Placental pericyte (primary cell): ENCODE measurements around the genes CDH12 and CDH9.

- CAGE, long polyA plus RNA = no peak
These were observed 11.6 kb downstream of the RETREG1 start for GRCh38 chr5:16605069-16605628.

GRCh38 chr5:16681348-16681700, 64.5 kb upstream of the RETREG1 start:
- CAGE, long polyA plus RNA = no peak

DNA sequence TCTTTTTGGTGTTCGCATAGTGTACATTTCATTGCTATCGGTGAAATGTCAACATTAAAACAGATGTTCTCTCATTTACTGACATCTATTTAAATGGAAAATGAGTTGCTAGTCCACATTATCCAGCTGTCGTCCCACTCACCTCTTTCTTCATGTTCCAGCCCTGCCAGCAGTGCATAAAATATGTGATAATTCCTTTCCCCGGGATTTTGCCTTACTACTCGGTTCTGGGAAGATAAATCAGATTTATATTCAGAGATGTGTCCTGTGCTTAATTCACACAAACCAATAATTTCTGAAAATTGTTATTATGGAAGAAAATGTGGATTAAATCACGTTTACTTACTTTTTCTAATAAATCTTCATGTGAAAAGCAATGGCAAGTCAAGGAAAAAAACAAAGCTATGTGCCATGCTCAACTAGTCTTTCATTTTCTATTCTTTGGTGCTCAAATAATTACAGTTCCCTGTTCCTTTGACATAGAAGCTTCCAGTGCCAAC, 155.7 kb downstream of the MYO10 start:
- CAGE, long polyA plus RNA = no peak

- CAGE, long polyA plus RNA = no peak
These were observed 126.3 kb downstream of the MYO10 start for GRCh38 chr5:16809643-16810344.

GRCh38 chr5:17037905-17038426, 101.9 kb upstream of the MYO10 start:
- CAGE, long polyA plus RNA = no peak

- CAGE, long polyA plus RNA = no peak
These were observed 51.8 kb downstream of the BASP1 start for GRCh38 chr5:17269117-17269681.

DNA sequence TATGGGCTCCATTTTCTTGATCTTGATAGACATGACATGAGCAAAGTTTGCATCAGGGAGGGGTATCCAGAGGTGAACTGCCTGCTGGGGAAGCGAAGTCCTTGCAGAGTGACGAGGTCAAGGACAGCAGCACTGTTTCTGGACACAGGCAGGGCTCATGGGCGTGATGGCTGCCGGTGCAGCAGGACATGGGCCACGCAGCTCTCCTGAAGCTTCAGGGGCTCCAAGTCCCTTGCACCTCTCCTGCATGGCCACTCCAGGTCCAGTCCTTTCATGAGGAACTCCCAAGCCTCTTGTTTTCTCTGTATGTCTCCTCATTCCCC, 123.9 kb downstream of the H3Y2 start:
- CAGE, long polyA plus RNA = no peak

DNA sequence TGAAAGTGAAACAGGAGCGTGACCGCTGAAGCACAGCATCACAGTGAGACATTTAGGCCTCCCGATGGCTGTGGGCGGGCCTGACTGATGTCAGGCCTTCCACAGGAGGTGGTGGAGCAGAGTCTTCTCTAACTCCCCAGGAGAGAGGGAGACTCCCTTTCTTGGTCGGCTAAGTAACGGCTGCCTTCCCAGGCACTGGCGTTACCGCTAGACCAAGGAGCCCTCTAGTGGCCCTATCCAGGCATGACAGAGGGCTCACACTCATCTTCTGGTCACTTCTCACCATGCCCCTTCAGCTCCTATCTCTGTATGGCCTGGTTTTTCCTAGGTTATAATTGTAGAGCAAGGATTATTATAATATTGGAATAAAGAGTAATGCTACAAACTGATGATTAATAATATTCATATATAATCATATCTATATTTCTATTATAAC, 1042.9 kb upstream of the H3Y1 start:
- CAGE, long polyA plus RNA = no peak

DNA sequence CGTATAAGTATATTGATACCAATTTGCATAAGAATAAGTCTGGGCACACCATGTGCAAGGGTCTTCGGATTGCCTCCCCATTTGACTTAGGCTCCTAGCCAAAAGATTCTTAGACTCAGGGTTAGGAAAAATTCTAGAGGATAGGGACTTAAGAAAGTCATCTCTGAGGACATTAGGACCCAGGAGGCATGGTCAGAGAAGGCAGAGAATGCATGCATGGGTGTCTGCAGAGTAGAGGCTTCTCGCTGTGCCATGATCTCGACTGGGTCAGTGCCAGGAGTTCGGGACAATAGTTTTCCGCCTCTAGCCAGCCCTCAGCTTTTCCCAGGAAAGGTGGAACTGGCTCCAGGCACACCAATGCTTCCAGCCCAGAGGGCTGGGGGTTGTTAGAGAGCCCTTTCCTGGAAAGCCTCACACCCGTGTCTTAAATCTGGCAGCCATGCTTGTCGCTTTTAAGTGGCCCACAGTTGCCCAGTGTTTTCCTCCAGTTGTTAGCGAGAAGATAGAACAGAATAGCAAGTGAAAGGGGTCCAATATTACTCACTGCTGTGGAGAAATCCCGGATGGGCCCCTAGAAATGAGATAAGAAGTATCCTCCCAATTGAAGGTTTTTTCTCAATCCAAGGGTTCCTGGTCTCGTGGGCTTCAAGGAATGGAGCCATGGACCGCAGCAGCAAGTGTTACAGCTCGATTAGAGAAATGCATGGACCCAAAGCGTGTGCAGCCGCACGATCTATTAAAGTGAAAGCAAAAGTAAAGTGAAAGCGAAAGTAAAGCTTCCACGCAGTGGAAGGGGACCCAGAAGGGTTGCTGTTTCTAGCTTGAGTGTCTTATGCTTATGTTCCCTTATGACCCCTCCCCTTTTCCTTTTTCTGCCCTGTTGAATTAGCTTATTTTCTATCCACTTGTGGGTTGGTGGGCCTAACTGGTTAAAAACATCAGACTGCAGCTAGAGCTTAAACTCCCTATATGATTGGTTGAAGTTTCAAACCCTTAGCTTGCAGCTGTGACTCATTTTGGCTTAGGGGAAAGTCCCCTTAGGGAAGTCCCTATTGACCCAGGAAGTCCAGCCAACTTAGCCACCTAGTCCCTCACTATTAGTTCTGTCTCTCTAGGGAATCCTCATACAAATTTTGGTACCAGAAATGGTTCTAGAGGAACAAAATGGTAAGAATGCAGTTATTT, 1090.2 kb upstream of the H3Y1 start:
- CAGE, long polyA plus RNA = no peak

DNA sequence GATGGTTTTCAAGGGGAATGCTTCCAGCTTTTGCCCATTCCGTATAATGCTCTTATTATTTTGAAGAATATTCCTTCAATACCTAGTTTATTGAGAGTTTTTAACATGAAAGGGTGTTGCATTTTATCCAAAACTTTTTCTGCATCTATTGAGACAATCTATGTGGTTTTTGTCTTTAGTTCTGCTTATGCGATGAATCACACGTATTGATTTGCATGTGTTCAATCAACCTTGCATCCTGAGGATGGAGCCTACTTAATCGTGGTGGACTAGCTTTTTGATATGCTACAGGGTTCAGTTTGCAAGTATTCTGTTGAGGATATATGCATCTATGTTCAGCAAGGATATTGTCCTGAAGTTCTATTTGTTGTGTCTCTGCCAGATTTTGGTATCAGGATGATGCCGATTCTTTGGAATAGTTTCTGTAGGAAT, 1070.3 kb upstream of the CDH18 start:
- CAGE, long polyA plus RNA = no peak

- CAGE, long polyA plus RNA = no peak
These were observed 139.2 kb downstream of the CDH12 start for GRCh38 chr5:22714058-22714328.

DNA sequence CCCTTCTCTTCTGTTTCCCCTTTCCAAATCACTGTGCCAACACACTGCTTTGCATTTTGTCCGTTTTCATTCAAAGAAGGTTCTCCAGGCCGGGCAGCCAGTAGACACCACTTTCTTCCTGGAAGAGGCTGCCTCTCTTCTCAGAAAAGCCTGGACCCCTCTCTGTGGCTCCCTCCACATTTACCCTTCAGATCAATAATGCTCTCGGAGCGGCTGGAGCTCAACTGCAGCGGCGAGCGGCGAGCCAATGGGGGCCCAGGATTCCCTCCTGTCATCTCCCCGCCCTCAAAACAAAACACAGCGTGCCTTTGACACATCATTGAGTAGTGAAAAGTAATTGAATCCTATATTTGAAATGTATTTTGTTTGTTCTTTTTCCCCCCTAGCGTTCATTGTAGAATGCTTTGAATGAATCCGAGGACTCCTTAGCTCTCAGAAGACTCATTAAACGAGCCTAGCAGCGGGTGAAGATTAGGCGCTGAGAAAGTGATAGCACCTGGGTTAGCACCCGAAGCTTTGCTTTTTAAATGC, at the start of gene CDH12:
TSS of gene CDH12 (minus strand) at position 200 of the 531 bp plus-strand sequence.
- CAGE, long polyA plus RNA = no peak

DNA sequence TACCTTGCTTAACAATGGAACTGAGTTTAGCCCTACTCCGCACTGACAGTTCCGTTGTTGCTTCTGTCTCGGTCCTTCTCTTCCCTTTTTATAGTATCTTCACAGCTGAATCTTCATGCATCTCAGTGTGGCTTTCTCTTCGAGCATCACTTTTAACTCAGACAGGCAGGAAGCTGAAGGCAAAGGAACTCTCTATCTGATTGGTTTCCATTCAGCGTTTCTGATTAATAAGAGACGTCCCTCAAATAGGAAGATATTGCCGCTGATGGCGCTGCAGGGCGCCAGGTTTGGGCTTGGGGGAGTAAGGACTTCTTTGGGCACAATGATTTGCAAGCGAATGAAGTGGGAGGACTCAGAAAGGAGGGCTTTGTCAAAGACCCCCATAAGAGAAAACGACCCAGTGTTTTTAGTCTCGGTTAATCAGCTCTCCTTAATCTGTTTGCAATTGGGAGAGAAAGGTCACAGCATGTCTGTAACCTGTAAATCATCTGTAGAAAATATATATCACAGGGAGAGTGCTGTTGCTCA, at the start of gene CDH9:
TSS of gene CDH9 (minus strand) at position 127 of the 528 bp plus-strand sequence.
- CAGE, long polyA plus RNA = no peak

- CAGE, long polyA plus RNA = no peak
These were observed 435.0 kb upstream of the CDH9 start for GRCh38 chr5:27473284-27473854.

GRCh38 chr5:28810235-28810734, 1771.9 kb upstream of the CDH9 start:
- CAGE, long polyA plus RNA = no peak

- CAGE, long polyA plus RNA = no peak
These were observed 1810.9 kb upstream of the CDH6 start for GRCh38 chr5:29382590-29383051.

- CAGE, long polyA plus RNA = no peak
These were observed 257.8 kb downstream of the GOLPH3 start for GRCh38 chr5:31916307-31916719.

- CAGE, long polyA plus RNA = no peak
These were observed 102.5 kb downstream of the GOLPH3 start for GRCh38 chr5:32071676-32072059.

GRCh38 chr5:32170568-32171182, 3.4 kb downstream of the GOLPH3 start:
- CAGE, long polyA plus RNA = no peak

DNA sequence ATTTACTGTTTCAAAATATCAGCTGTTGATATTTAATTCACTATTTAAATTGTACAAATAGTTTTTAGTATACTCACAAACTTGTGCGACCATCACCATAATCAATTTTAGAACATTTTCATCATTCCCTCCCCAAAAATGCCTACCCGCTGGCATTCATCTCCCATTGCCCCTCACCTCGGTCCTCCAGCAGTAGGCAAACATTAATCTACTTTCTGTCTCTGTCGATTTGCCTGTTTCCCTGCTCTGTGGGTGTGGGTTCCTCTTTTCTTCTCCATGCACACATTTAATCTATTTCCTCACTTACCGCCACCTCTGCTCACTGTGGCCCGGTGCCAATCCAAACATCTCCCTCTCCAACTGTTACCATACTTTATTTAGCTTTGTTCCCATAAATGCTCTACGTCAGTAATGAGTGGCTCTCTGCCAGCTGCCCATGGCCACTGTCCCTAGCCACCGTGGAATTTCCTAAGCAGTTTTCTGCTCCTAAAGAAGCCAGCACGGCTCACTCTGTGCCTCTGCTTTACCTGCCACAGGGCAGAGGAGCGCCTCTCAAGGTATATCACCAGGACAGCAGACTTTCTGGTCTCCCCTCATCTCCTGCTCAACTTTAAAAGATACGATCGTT, 19.4 kb upstream of the GOLPH3 start:
- CAGE, long polyA plus RNA = no peak